ENCODE results near the genes DRICH1, SNRPD3 and GGT1.

GRCh38 chr22:23280334-23280929, 100.1 kb downstream of the BCR start:
- RRBS, 2 experiments = no CpG with 5 or more reads among the region's 10 CpGs

DNA sequence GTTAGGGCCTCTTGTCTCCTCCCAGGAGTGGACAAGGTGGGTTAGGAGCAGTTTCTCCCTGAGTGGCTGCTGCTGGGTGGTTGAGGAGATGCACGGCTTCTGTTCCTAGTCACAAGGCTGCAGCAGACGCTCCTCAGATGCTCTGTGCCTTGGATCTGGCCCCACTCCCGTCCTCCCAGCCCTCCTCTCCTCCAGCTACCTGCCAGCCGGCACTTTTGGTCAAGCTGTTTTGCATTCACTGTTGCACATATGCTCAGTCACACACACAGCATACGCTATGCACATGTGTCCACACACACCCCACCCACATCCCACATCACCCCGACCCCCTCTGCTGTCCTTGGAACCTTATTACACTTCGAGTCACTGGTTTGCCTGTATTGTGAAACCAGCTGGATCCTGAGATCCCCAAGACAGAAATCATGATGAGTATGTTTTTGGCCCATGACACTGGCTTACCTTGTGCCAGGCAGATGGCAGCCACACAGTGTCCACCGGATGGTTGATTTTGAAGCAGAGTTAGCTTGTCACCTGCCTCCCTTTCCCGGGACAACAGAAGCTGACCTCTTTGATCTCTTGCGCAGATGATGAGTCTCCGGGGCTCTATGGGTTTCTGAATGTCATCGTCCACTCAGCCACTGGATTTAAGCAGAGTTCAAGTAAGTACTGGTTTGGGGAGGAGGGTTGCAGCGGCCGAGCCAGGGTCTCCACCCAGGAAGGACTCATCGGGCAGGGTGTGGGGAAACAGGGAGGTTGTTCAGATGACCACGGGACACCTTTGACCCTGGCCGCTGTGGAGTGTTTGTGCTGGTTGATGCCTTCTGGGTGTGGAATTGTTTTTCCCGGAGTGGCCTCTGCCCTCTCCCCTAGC, 109.7 kb downstream of the BCR start:
- RRBS, 2 experiments = 71 to 75% methylated on average over 2 of the region's 18 CpGs

DNA sequence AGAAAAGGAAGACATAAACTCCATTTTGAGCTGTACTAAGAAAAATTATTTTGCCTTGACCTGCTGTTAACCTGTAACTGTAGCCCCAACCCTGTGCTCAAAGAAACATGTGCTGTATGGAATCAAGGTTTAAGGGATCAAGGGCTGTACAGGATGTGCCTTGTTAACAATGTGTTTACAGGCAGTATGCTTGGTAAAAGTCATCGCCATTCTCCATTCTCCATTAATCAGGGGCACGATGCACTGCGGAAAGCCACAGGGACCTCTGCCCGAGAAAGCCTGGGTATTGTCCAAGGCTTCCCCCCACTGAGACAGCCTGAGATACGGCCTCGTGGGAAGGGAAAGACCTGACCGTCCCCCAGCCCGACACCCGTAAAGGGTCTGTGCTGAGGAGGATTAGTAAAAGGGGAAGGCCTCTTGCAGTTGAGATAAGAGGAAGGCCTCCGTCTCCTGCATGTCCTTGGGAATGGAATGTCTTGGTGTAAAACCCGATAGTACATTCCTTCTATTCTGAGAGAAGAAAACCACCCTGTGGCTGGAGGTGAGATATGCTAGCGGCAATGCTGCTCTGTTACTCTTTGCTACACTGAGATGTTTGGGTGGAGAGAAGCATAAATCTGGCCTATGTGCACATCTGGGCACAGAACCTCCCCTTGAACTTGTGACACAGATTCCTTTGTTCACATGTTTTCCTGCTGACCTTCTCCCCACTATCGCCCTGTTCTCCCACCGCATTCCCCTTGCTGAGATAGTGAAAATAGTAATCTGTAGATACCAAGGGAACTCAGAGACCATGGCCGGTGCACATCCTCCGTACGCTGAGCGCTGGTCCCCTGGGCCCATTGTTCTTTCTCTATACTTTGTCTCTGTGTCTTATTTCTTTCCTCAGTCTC, 42.1 kb downstream of the IGLL1 start:
- RRBS, 2 experiments = no CpG with 5 or more reads among the region's 18 CpGs

DNA sequence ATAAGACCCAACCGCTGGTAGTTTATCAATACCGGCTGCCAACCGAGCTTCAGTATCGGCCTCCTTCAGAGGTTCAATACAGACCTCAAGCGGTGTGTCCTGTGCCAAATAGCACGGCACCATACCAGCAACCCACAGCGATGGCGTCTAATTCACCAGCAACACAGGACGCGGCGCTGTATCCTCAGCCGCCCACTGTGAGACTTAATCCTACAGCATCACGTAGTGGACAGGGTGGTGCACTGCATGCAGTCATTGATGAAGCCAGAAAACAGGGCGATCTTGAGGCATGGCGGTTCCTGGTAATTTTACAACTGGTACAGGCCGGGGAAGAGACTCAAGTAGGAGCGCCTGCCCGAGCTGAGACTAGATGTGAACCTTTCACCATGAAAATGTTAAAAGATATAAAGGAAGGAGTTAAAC, 40.5 kb downstream of the IGLL1 start:
- RRBS, 2 experiments = 64% methylated on average over 2 of the region's 18 CpGs; no CpG with 5 or more reads in 1 of the 2 experiments

GRCh38 chr22:23632251-23632560, at the start of gene DRICH1:
DRICH1 (minus strand) TSS chr22:23632321.
- RRBS, 2 experiments = no CpG with 5 or more reads among the region's 1 CpG

DNA sequence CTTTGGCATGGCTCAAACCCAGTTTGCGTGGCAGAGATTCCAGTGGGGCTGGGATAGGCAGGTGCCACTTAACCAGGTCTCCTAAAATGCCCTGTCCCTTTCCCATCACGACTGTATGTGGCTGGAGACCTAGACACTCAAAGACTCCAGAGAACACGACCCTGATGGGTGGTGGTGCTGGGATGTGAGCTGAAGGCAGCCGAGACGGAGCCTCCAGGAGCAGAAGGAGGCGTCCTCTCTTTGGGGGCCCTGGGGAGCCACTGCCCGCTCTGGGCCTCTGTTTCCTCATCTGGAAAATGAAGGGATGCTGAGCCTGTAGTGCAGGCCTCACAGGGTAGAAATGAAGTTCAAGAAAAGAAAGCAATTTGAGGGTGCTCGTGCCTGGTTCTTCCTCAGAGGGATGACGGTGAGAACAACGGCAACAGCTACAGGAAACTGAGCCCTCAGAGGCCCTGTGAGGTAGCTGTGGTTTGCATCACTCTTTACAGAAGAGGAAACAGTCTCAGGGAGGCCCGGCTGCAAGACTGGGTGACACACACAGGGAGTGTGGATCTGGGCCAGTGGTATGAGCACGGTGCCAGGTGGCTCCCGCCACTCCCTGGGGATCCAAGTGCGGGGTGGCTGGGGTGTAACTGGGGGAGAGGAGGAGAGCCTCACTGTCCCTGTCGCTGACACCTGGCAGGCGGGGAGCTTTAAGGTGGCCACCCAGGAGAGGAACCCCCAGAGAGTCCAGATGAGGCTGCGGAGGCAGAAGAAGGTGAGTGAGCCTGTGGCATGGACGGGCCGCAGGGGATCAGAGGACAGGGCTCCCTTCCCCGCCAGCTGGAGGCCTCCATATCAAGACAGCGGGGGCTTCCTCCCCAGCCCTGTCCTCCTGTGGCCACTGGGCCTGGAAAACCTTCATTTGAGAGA, 5.4 kb downstream of the RGL4 start:
- RRBS, 2 experiments = no CpG with 5 or more reads among the region's 21 CpGs

GRCh38 chr22:23753460-23753983, 703 bp downstream of the VPREB3 start:
- RRBS, 2 experiments = no CpG with 5 or more reads among the region's 5 CpGs

DNA sequence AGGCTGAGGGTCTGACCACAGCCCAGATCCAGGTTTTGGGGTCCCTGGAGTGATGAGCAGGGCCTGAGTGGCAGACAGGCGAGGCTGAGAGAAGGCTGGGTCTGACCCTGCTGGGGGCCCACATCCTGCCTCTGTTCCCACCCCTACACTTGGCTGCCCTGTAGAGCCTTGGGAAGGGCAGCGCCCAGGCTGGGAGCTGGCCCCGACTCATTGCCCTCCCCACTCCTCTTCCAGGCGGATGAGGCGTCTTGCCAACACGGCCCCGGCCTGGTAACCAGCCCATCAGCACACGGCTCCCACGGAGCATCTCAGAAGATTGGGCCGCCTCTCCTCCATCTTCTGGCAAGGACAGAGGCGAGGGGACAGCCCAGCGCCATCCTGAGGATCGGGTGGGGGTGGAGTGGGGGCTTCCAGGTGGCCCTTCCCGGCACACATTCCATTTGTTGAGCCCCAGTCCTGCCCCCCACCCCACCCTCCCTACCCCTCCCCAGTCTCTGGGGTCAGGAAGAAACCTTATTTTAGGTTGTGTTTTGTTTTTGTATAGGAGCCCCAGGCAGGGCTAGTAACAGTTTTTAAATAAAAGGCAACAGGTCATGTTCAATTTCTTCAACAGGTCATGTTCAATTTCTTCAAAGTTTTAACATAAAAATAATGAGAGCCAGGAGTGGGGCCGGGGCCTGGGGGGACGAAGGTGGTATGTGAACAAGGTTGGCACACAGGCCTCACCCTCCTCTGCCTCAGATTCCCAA, 4.7 kb downstream of the DERL3 start:
- RRBS, 2 experiments = 92 to 95% methylated on average over 2 of the region's 16 CpGs

DNA sequence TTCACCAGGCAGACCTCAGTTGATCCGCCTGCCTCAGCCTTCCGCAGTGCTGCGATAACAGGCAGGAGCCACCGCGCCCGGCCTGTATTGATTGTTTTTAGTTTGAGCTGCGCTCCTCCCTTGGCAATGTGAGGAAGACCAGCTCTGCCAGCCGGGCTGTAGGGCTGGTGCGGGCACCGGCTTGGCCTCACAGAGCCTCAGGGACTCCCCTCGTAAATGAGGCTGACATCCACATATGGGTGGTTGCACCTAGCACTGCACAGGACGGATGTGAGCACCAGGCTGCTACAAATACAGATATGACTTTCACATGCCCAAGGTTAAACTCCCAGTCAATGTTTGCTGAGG, 7.5 kb upstream of the SLC2A11 start:
- RRBS, 2 experiments = 46 to 51% methylated on average over 3 of the region's 12 CpGs

DNA sequence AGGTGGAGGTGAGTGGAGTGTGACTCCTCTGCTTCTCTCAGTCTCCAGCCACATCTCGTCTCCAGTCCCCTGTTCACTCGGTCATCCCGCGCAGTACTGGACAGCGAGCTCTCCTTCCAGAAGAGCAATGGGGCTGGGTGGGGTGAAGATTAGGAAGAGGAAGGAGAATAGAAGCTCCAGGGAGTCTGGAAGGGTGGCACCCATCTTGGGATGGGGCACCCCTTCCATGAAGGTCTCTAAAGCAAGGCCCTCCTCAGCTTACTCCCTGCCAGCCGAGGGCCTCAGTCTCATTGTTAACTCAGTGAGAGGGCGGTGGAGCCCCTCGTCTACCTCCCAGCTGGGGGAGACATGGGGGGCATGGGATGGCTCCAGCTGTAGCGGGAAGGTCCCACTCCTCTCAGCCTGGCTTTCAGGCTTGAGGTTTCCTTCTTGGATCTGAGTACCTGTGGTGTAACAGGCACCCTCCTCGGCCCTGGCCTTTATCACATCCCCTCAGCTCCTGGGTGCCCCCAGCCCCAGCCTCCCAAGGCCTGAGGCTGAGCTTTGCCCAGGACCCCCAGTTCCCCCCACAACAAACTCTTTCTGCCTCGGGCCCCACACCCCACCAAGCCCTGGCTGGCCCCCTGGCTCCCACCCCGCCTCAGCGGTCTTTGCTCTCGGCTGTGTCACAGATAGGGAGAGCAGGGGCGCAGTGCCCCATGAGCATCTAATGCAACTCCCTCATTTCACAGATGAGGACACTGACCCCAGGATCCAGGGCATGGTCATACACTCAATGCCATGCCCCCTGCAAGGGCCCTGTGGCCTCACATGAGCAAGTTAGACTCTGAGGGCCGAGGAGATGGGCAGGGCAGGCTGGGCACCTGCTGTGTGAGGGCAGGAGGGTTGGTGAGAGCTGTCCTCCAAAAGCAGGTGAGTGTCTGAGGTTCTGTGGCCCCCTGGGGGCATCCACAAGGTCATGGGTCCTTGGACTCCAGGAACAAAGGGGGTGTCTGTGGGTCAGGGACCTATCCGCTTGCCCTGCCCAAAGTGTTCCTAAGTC, 2.1 kb downstream of the MIF start:
- RRBS, 2 experiments = no CpG with 5 or more reads among the region's 17 CpGs

GRCh38 chr22:23910793-23911239, 16.6 kb downstream of the MIF start:
- RRBS, 2 experiments = no CpG with 5 or more reads among the region's 3 CpGs

GRCh38 chr22:23971263-23972326, 2.6 kb downstream of the DDT start:
- RRBS, 2 experiments = no CpG with 5 or more reads among the region's 11 CpGs

DNA sequence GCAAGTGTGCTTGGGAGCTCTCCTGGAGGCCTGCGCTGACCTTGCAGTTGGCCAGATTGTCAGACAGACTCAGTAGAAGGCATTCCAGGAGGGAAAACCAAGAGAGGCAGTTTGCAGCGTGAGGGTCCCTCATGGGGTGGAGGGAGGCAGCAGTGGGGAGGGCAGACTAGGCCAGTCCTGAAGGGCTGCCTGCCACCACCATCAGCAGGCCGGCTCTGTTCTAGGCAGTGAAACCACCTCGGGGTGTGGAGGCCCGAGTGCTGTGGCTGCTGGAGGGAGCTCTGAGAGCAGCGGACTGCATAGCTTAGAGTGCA, 31.0 kb upstream of the SUSD2 start:
- RRBS, 2 experiments = no CpG with 5 or more reads among the region's 6 CpGs

GRCh38 chr22:24402359-24402857, 25.0 kb upstream of the ADORA2A start:
- RRBS, 2 experiments = no CpG with 5 or more reads among the region's 4 CpGs

DNA sequence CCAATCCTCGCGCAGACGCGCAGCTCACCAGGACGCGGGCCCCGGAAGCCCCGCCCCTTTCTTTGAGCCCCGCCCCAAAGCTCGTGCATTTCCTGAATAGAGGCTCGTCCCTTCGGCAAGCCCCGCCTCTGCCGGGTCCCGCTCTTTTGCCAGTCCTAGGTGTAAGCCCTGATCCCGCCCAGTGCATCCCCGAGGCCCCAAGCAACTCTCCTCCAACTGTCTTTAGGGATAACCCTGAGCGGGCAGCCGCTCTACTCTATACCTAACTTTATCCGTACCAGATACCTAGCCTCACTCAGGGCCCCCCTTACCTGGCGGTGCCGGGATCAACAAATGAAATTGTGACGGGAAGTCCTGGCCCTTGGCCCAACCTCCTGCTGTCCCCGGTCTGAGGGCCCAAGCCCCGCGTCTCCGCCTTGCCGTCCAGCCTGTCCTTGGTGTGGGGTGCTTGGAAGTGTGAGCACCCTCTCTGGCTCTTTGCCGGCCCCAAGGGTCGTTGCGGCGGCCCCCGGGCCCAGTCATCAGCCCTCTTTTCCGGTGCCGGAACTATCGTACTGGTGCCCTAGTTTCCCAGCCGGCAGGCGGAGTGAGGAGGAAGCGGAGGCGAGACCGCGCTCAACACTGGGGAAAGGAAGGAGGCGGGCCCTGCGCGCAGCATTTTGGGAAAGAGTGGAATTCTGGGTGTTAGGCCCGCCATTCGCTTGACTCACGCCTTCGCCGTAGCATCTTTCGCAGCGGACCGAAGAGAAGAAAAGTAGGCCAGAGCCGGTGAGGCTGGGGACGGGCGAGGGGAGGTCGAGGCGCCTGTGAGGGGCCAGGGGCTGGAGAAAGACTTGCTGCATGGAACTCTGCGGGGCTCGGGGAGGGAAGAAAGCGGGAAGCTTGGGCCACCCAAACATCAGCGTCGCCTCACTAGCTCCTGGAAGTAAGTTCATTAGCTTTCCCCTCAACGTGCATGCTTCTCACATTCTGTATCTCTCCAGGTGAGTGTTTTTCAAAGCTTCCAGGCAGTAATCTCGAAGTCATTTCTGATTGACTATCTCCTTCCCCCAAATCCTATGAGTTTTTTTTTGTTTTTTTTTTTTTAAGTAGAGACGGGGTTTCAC, at the start of gene SNRPD3:
Gene SNRPD3, plus strand, starts transcription at position 696 of the 1,106 bp plus-strand sequence.
- RRBS, 2 experiments = 1% methylated on average over 20 of the region's 66 CpGs

DNA sequence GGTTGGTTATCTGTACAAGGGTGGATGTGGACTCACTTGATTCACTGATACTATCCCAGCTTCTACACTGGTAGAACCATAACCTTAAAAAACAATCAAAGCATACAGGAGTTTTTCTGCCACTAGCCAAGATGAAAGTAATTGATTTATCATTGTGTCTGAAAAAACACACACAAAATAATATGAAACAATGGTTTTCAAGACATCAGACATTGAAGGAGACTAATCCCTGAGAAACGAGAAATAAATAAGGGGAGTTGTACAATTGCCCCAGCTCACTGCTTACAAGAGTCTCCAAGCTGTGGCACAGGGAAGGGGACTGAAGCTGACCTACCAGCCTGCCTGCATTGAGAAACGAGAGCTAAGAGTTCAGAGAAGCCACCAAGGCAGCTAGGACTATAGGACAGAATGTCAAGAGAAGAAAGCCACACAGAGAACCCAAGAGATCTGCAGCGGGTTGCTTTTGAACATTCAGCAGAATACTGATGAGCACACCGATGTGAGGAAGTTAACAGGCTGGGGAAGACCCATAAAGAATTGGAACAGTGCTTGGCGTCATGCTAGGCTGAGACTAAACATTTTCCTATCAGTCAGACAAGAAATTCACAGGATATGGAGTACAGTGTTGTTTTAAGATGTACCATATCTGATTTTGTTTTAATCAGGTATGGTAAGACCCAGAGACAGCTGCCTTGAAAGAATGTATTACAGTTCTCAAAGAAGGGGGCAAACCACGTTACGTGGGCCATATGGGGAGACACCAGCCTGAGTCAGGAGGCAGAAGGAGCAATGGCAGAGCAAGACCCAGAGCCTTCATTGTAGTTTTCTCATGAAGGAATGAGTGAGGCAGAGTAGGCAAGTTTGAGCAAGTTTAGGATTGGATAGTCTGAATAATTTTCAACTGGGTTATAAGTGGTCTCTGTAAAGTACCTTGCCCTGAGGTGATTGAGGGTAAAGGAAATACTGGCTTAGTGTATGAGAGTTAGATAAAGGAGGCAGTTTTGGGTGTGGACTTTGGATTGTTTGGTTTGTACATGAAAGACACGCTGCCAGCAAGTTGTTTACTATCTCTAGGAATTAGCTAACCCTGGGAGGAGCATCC, 14.5 kb downstream of the LRRC75B start:
- RRBS, 2 experiments = no CpG with 5 or more reads among the region's 8 CpGs

- RRBS, 2 experiments = no CpG with 5 or more reads among the region's 10 CpGs
Observed at GRCh38 chr22:24602950-24603365, at the start of gene GGT1. GGT1 (plus strand) TSS chr22:24603193.

DNA sequence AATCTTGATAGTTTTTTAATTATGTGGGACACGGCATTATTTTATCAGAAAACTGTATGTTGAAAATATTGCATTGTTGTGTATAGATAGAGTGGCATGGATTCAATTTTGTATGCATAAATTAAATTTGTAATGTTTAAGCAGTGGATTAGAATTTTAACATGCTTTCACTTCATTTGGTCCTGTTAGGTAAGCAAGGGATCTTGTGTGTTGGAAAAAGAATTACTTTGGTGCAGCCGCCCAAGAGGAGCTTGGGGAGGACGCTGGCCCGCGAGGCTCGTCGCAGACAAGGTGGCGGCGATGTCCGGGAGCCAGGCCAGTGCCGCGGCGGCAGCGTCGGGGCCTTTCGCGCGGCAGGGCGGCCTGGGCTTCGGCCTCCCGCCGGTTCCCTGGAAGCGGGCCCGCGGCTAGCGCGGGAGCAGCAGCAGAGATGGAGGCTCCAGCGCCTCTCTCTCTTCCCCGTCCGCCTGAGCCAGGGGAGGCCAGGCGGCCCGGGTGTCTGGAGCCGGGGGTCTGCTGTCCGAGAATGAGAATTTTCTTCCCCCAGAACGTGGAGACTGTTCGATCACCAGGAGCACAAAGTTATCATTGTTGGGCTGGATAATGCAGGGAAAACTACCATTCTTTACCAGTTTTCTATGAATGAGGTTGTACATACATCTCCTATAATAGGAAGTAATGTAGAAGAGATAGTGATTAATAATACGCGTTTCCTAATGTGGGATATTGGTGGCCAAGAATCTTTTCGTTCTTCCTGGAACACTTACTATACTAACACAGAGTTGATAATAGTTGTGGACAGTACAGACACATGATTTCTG, 82.8 kb downstream of the GGT1 start:
- RRBS, 2 experiments = 90 to 92% methylated on average over 4 of the region's 39 CpGs

GRCh38 chr22:24950184-24950615, 2.3 kb upstream of the KIAA1671 start:
- RRBS, 2 experiments = no CpG with 5 or more reads among the region's 5 CpGs

All from LNCaP clone FGC (cell line).